ENCODE measurements around the genes TAFA2 and XPOT.

DNA sequence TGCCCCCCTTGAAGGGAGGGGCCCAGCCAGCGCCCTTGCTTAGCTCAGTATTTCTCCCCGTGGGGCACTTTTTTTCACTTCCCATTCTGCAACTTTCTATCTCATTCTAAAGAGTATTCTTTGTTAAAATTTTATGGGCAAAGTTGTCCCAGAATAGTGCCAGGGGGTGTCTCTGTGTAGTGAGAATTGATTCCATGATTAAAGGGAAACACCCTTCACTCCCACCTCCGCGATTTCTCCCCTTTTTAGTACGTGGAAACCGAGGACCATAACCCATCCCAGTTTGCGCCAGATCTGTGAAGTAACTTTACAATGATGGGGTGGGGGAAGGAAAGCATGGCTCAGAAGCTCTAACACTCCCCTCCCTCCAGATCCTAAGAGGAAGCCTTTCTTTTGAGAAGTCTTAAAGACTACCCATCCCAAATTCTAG, 1.3 kb downstream of the MARCHF9 start:
- RRBS = no CpG with 5 or more reads among the region's 7 CpGs

- RRBS = no CpG with 5 or more reads among the region's 8 CpGs
Measured at GRCh38 chr12:57796532-57797141, 14.1 kb downstream of the TSFM start.

DNA sequence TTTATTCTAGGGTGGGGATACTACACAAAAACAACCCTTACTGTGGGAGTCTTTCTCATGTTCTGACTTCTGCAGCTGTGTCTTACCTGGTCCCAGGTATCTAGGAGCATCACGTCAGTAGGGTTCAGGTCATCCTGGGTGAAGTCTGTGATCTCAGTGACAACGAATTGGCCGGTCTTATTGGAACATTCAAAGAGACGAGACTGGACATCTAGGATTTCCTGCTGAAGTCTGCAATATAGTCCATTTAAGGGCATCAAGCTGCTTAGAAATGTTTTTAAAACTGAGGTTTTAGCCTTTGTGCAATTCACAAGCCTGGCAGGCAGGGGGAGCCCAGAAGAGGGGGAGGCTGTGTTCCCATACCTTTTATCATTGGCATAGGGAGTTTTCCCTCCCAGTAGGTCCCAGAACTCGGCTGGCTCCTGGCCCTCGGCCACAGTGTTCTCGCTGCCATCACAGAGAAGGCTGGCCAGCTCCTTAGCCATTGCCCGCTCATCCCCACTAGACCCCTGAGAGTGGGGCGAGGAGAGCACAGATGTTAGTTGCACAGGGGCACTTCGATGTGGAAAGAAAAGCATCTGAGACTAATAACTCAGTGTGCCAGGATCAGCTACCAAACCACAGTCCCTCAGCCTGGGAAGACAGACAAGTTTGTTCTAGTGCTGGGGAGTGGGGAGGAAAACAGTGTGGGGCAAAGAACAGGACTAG, 15.2 kb downstream of the AVIL start:
- RRBS = no CpG with 5 or more reads among the region's 10 CpGs

DNA sequence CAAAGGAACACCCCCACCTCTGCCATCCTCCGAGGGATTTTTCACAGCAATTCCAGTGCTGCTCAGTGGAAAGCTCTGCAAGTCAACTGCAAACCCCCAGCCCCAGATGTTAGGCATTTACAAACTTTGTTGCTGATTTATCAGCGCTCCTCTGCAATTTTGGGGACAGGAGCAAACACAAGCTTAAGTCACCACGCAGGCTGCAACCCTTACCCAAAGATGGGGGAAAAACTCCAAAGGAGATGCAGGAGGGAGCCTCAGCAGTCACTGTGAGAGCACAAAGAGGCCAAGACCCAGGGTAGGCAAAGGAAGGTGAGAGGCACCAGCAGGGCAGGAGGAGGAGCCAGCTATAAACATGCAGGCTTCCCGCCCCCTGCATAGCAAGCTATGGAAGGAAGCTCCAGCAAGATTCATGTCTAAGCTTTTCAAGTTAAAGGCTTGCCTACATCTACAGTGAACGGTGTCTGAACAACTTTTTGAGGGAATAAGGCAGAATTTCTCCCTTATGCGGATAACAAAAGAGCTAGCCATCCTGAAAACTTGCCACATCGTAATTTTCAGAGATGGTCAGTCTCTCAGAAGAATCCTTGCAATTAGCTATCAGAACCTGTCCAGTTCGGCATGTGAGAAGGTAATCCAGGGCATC, 4.0 kb downstream of the CTDSP2 start:
- RRBS = no CpG with 5 or more reads among the region's 8 CpGs

GRCh38 chr12:57890357-57891152, 44.0 kb upstream of the CTDSP2 start:
- RRBS = no CpG with 5 or more reads among the region's 12 CpGs

GRCh38 chr12:57893199-57893670, 46.7 kb upstream of the CTDSP2 start:
- RRBS = 3% methylated on average over 4 of the region's 9 CpGs

DNA sequence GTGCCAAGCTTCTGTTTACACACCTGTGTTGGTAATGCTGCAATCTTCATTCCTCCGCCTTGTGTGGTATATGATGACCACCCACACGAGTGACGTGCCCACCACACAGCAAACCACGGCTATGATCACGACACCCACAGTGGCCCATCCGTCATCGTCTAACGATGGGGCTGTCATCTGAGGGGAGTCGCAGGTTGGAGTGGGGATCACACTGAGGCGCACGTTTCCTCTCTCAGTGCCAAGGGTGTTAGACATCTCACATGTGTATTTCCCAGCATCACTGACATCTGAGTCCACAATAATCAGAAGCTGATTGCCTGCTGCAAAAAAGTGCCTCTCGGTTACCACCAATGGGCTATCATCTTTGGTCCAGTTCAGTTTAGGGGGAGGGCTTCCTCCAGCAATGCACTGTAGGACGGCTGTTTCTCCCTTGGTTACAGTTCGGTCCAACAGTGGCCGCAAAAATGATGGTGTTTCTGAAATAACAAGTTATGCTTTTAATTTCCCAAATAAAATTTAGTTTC, 42.9 kb downstream of the LRIG3 start:
- RRBS = no CpG with 5 or more reads among the region's 15 CpGs

DNA sequence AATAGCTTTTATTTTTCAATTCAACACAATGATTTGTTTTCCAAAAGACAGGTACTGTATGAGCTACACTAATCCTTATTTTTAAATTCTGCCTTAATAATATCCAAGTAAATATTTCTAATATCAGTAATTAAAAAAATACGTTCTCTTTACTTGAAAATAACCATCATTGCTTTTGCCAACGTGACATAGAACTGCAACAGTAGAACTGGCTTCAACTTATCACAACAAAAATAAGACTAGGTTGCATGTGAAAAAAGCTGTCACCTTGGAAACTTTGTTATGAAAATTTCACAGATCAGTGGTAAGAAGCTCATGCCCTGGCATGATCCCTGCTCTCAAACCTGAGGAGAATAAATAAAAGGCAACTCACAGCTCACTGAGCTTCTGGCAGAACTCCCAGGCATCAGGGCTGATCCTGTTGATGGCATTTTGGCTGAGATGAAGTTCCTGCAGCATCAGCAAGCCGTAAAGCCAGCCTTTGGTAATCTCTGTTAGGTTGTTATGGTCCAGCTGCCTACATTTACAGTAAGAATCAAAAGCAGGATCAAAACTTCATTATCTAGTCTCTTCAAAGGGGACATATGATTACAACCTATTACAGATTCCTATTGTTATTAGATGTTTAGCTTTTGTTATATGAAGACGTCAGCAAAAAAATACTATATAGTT, 32.2 kb downstream of the LRIG3 start:
- RRBS = no CpG with 5 or more reads among the region's 4 CpGs

- RRBS = no CpG with 5 or more reads among the region's 16 CpGs
Measured at GRCh38 chr12:59328277-59328836, 267.5 kb upstream of the SLC16A7 start.

DNA sequence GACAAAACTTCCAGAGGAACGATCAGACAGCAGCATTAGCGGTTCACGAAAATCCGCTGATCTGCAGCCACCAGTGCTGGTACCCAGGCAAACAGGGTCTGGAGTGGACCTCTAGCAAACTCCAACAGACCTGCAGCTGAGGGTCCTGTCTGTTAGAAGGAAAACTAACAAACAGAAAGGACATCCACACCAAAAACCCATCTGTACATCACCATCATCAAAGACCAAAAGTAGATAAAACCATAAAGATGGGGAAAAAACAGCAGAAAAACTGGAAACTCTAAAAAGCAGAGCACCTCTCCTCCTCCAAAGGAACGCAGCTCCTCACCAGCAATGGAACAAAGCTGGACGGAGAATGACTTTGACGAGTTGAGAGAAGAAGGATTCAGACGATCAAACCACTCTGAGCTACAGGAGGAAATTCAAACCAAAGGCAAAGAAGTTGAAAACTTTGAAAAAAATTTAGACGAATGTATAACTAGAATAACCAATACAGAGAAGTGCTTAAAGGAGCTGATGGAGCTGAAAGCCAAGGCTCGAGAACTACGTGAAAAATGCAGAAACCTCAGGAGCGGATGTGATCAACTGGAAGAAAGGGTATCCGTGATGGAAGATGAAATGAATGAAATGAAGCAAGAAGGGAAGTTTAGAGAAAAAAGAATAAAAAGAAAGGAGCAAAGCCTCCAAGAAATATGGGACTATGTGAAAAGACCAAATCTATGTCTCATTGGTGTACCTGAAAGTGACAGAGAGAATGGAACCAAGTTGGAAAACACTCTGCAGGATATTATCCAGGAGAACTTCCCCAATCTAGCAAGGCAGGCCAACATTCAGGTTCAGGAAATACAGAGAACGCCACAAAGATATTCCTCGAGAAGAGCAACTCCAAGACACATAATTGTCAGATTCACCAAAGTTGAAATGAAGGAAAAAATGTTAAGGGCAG, 156.3 kb downstream of the SLC16A7 start:
- RRBS = no CpG with 5 or more reads among the region's 15 CpGs

GRCh38 chr12:62192450-62193192, at the start of gene TAFA2:
TSS of gene TAFA2 (minus strand) at chr12:62192773.
- RRBS = no CpG with 5 or more reads among the region's 22 CpGs

GRCh38 chr12:62277205-62277877, 17.1 kb downstream of the USP15 start:
- RRBS = no CpG with 5 or more reads among the region's 4 CpGs

DNA sequence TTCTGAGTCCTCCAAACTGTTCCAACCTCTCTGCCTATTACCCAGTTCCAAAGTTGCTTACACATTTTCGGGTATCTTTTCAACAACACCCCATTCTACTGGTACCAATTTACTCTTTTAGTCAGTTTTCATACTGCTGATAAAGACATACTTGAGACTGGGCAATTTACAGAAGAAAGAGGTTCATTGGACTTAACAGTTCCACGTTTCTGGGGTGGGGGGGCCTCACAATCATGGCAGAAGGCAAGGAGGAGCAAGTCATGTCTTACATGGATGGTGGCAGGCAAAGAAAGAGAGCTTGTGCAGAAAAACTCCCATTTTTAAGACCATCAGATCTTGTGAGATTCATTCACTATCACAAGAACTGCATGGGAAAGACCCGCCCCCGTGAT, 85.3 kb downstream of the USP15 start:
- RRBS = no CpG with 5 or more reads among the region's 4 CpGs

- RRBS = no CpG with 5 or more reads among the region's 3 CpGs
Measured at GRCh38 chr12:62532158-62532669, 65.6 kb downstream of the MON2 start.

DNA sequence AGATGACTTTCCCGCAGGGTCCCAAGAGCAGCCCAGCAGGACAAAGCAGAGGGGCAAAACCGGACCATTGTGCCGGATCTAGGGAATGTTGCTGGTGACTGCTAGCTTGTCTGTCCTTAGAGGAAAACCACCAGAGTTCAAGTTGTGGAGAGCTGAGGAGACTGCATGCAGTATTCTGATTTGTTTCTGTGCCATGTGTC, 162.9 kb downstream of the MON2 start:
- RRBS = no CpG with 5 or more reads among the region's 3 CpGs

- RRBS = no CpG with 5 or more reads among the region's 5 CpGs
Measured at GRCh38 chr12:62866488-62867306, 68.3 kb downstream of the PPM1H start.

DNA sequence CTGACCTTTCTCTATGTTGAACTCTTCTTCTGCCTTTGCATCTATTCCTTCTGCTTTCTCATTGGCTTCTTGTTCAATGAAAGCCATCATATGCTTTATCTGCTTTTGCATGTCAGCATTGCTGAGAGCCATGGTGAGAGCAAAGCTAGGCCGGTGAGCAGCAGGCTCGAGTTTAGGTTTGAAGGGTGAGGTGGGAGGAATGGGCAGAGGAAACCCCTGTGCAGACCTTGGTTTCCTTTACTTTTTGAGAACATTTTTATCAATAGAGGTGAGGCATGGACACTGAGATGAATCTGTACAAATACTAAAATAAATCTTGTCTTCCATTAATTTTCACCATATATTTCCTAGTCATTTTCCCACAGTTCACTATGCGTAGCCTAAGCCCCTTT, 51.9 kb downstream of the C12orf56 start:
- RRBS = no CpG with 5 or more reads among the region's 3 CpGs

GRCh38 chr12:64404309-64405327, at the start of gene XPOT:
TSS of gene XPOT (plus strand) at chr12:64404392.
- RRBS = 2% methylated on average over 37 of the region's 106 CpGs

DNA sequence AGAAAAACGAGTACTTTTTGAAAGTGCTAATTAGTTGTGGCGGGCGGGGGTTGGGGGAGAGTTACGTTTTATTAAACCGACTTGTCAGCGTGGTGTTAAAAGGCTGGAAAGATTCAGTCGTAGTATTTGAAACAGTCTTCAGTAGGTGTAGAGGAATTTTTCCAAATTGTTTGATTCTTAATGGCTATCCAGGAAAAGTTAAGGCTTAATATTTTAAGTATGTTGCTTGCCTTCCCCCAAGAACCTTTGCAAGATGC, 1.1 kb downstream of the XPOT start:
- RRBS = no CpG with 5 or more reads among the region's 7 CpGs

All from foreskin fibroblast (primary cell).